ENCODE data around the genes TOMM34, STK4, WFDC12 and WFDC2.

DNA sequence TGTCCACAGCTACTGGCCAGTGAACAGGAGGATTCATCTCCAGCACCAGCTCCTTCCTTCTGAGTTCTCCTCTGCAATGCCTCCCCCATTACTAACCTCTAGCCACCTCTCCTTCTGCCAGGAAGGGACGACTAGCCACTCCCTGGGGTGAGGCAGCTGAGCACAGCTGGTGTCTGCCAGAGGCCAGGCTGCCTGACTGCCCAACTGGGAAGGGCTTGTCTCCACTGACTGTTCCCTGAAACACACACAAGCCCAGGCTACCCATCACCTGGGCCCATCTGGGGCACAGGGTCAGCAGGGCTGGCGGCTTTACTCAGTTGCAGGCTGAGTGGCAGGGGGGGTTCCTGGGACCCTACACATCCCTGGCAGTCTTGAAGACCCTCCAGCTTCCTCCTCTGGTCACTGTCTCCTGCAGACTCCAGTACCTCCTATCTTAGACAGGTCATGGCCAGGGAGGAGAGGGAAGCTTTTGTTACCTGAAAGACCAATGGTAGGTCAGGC lies 12.3 kb upstream of the R3HDML start:
- PRO-cap, 7 experiments: no peak in any of the 7 experiments
- RAMPAGE, long total RNA, 2 experiments: no peak in any of the 2 experiments

DNA sequence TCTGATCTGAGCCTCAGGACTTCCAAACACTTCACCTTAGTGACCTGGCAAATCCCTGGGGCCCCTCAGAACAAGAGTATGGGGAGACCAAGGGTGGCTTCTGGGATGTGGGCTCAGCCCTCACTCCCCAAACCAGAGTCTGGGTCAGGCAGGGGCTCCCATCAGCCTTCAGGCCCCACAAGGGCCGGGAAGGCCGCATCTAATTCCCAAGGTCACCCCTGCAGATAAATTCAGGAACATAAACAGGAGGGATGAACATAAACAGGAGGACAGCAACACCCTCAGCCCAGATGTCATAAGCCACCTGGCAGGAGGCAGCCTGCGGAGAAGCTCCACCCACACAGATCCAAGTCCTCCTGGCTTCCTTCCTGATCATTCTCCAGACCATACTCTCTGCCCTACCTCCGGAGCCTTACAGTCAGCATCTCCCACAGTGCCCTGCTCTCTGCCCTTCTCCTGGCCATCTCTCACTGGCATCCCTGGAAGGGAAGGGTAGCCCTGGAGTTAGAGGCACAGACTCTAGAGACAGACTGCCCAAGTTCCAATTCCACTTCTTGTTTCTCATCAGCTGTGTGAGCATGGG lies 37.6 kb downstream of the HNF4A start:
- PRO-cap, 7 experiments: peak in 1 of 7 experiments; most common plus-strand start position 382 of the sequence (in 1)
- RAMPAGE, long total RNA, 2 experiments: no peak in any of the 2 experiments

- PRO-cap, 7 experiments: no peak in any of the 7 experiments
- RAMPAGE, long total RNA, 2 experiments: no peak in any of the 2 experiments
Measured at GRCh38 chr20:44478184-44478586, 2.5 kb downstream of the TTPAL start.

GRCh38 chr20:44563887-44564346 lies 18.5 kb upstream of the PKIG start:
- PRO-cap, 7 experiments: no peak in any of the 7 experiments
- RAMPAGE, long total RNA, 2 experiments: no peak in any of the 2 experiments

DNA sequence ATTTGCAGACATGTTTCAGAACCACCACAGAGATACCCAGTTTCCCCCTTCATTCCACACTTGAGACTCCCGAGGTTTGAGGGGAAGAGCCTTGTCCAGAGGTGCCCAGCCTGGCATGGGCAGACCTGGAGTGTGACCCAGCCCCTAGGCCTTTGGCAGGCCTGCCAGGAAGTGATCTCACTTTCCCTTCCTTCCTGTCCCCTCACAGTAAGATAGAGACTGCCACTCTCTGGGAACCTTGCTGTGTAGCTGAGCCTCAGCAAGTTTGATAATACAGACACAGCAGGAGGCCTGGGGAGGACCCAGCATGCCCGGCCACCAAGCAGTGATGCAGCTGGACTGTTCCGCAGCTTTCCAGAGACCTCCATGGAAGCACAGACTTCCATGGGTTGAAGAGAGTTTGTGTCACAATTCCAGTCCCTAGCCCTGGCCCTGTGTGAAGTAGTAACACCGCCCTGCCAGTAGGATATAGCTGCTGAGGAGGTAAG lies 16.1 kb downstream of the PKIG start:
- PRO-cap, 7 experiments: peak in 3 of 7 experiments; most common plus-strand start position 222 of the sequence (in 3); most common minus-strand start position 117 of the sequence (in 1)
- RAMPAGE, long total RNA, 2 experiments: no peak in any of the 2 experiments

DNA sequence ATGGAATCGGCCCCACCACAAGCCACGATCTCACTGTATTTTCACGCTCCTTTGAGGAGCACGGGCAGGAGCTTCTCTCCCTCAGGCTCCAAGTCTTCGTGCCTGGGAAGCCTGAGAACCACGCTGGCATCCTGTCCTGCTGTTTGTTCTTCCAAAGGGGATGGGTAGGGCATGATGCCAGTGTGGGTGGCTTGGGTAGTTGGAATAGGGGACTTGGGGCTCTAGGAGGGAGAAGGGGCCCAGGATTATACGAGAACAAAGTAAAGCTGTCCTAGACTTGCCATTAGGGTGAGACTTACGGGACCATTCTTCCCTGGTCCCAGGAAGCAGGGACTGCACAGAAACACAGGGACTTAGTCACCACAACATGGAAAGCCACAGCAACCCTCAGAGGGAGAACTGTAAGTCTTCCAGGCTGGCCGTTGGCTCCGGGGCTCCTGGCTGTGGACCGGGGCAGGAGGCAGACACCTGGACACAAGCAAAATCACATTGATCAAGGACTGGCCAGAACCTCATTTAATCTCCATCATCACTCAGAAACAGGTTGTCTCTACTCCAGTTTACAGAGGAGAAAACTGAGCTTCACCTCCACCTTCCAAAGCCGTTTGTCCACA lies 1.3 kb downstream of the CCN5 start:
- PRO-cap, 7 experiments: peak in 1 of 7 experiments; most common minus-strand start position 104 of the sequence (in 1)
- RAMPAGE, long total RNA, 2 experiments: no peak in any of the 2 experiments

DNA sequence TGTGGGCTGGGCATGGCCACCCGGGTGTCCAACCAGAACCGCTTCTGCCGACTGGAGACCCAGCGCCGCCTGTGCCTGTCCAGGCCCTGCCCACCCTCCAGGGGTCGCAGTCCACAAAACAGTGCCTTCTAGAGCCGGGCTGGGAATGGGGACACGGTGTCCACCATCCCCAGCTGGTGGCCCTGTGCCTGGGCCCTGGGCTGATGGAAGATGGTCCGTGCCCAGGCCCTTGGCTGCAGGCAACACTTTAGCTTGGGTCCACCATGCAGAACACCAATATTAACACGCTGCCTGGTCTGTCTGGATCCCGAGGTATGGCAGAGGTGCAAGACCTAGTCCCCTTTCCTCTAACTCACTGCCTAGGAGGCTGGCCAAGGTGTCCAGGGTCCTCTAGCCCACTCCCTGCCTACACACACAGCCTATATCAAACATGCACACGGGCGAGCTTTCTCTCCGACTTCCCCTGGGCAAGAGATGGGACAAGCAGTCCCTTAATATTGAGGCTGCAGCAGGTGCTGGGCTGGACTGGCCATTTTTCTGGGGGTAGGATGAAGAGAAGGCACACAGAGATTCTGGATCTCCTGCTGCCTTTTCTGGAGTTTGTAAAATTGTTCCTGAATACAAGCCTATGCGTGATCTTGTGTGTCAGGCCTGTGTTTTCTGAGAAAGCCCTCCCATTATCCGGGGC lies 12.2 kb downstream of the CCN5 start:
- PRO-cap, 7 experiments: no peak in any of the 7 experiments
- RAMPAGE, long total RNA, 2 experiments: no peak in any of the 2 experiments

DNA sequence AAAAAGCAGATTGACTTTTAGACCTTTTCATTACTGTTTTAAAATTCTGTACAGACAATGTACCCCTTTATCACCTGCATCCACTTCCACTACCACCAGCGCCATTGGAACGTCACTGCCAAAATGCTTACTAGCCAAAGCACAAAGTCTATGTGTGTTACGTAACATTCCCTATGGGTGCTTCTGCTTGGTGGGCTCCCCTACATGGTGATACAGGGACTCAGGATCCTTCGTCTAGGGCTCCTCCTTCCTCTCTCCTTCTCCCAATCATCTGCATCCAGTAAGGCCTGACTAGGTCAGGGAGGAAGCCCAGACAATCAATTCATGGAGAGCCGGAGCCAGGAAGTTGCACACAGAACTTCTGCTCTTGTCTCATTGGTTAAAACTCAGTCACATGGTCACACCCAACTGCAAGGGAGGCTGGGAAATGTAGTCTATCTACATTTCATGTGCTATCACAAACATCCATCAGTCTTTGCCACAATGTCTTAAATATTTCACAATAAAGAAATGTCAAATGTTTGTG lies 9.5 kb upstream of the KCNK15 start:
- PRO-cap, 7 experiments: peak in 4 of 7 experiments; most common minus-strand start position 326 of the sequence (in 2)
- RAMPAGE, long total RNA, 2 experiments: no peak in any of the 2 experiments

GRCh38 chr20:44886870-44887281 lies 1.4 kb downstream of the YWHAB start:
- PRO-cap, 7 experiments: no peak in any of the 7 experiments
- RAMPAGE, long total RNA, 2 experiments: no peak in any of the 2 experiments

DNA sequence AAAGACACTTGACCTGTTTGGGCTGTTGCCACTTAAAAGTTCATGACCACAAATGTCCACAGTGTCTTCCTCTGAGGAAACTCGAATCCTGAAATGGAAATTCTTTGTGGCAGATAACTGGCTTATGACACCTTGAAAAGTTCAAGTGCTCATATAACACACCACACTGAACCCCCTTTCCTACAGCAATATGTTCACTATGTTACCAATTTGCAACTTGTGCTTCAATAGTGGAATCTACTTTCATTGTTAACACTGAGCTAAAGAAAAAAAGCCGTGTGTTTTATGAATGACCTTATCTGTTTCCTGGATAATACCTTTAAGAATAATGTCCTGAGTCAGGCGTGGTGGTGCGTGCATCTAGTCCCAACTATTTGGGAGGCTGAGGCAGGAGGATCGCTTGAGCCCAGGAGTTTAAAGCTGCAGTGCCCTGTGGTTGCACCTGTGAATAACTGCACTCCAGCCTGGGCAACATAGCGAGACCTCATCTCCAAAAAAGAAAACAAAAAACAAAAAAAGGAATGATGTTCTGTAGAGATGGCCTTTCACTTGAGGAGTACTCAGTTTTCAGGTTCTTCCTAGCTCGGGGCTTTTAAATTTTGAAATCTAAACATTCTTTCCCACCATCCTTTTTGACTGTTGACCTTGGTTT lies 2.8 kb upstream of the PABPC1L start:
- PRO-cap, 7 experiments: no peak in any of the 7 experiments
- RAMPAGE, long total RNA, 2 experiments: no peak in any of the 2 experiments

- PRO-cap, 7 experiments: peak in 7 of 7 experiments; most common plus-strand start chr20:44960572 (in 7); most common minus-strand start chr20:44960396 (in 6)
- RAMPAGE, long total RNA, 2 experiments: start-site peak on the minus strand in 2 of 2 experiments, at chr20:44960374-44960399 at its widest, 115 to 144 reads per replicate
Measured at GRCh38 chr20:44959647-44960683, at the start of gene TOMM34. TOMM34 (minus strand) TSS chr20:44960397.

DNA sequence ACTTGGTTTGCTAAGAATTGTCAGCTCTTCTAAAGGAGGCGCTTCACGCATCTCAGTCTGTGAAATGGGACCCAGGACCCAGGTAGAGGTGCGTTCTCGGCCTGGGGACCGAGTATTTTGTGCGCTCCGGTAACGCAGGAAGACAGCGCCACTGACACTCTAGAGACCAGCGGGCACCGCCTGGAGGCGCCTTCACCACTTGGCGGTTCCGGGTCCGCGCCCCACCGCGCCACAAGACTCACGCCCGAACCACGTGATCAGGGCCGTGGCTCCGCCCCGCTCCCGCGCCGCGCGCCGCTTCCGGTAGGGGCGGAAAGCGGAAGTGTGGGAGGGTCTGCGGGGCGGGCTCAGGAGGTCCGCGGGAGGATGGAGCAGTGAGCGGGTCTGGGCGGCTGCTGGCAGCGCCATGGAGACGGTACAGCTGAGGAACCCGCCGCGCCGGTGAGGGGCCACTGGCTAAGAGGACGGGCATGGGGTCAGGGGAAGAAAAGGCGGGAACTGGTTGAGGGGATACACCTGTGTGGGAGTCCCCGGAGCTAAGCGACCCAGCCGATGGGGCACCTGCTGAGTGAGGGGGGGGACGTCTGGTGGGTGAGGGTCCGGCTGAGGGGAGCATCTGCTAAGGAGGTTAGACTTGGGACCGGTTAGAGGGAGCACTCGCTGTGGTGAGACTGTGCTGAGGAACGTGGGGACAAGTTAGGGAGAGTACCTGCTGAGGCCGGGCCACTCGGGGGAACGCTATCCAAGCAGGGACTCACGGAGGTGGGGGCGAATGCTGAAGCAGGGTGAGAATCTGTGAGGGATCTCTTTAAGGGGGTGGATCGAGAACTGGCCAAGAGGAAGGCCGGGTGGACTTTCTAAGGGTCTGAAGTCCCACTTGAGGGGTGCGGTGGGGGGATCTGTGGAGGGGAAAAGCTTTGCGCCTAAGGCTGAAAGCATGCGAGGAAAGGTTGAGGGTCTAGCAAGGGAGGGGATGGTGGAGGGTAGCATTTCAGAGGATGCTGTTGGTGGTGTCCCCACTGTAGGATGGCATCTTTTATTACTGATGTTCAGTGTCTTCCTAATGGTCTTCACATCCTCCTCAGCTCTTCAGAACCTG lies at the start of gene STK4:
Gene STK4 (plus strand): TSS at position 350 of the 1,099 bp plus-strand sequence.
- PRO-cap, 7 experiments: peak in 7 of 7 experiments; most common plus-strand start position 350 of the sequence (in 5); most common minus-strand start position 251 of the sequence (in 6)
- RAMPAGE, long total RNA, 2 experiments: start-site peak on the plus strand in 2 of 2 experiments, centred at positions 369 to 370 of the sequence, 97 to 129 reads per replicate

DNA sequence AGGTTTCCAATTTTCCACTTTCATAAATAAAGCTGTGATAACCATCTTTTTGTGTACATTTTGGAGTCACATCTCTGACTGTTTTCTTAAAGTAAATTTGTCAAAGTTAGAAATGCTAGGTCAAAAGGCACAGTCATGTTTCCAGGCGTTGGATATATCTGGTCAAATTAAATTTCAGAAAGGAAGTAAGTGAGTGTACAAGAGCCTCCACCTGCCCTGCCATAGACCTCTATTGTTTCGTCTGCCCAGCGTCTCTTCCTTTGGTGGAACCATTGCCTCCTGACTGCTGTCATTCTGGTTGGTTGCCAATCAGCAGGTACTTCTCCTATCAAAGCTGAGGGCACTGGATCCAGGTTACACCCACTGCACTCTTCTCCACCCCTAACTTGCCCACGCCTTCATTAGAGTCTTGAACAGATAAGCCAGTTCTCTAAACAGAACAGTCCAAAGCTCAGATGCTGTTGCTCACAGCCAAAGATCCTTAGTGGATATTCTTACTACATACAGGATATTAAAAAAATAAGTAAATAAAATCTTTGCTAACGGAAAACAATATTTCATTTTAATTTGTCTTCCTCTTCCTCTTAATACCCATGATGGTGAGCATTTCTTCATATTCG lies 2.6 kb upstream of the WFDC5 start:
- PRO-cap, 7 experiments: no peak in any of the 7 experiments
- RAMPAGE, long total RNA, 2 experiments: no peak in any of the 2 experiments

GRCh38 chr20:45124373-45124570 lies at the start of gene WFDC12:
WFDC12 (minus strand) TSS chr20:45124465.
- PRO-cap, 7 experiments: no peak in any of the 7 experiments
- RAMPAGE, long total RNA, 2 experiments: no peak in any of the 2 experiments

DNA sequence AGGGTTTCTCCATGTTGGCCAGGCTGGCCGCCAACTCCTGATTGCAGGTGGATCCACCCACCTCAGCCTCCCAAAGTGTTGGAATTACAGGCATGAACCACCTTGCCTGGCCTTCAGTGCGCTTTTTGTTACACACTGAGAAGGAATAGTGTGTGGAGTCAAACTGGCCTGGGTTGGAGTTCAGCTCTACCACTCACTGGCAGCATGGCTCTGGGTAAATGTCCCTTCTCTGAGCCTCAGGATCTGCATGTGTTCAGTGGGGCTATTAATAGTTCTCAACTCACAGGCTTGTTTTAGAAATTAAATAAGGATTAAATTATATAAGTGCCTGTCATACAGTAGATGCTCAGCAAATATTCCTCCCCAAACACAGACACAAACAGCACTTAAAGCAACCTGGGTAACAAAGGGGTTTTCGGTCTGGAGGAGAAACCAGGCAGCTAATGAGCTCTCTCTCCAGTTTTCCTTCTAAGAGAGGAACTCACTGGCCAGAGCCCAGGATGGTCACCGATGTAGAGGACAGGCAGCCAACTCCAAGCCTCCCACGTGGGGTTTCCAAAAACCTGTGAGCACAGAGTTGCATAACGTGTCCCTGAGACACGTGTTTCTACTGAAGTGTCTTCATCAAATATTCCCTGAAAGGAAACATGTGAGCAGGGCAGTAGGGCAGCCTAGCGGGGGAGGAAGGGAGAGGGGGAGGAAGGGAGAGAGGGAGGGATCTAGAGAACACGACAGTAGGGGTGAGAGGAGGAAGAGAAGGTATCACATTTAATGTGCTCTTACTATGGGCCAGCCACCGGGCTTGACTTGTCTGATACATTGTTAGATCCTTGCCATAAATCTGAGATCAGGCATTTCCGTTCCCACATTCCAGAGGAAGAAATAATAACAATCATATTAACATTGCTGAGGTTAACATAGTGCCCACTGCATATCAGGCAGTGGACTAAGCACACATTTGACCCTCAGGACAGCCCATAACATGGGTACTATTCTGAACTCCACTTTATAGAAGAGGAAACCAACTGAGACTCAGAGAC lies 4.8 kb upstream of the SYS1 start:
- PRO-cap, 7 experiments: peak in 6 of 7 experiments; most common plus-strand start position 734 of the sequence (in 6); most common minus-strand start position 470 of the sequence (in 4)
- RAMPAGE, long total RNA, 2 experiments: no peak in any of the 2 experiments

DNA sequence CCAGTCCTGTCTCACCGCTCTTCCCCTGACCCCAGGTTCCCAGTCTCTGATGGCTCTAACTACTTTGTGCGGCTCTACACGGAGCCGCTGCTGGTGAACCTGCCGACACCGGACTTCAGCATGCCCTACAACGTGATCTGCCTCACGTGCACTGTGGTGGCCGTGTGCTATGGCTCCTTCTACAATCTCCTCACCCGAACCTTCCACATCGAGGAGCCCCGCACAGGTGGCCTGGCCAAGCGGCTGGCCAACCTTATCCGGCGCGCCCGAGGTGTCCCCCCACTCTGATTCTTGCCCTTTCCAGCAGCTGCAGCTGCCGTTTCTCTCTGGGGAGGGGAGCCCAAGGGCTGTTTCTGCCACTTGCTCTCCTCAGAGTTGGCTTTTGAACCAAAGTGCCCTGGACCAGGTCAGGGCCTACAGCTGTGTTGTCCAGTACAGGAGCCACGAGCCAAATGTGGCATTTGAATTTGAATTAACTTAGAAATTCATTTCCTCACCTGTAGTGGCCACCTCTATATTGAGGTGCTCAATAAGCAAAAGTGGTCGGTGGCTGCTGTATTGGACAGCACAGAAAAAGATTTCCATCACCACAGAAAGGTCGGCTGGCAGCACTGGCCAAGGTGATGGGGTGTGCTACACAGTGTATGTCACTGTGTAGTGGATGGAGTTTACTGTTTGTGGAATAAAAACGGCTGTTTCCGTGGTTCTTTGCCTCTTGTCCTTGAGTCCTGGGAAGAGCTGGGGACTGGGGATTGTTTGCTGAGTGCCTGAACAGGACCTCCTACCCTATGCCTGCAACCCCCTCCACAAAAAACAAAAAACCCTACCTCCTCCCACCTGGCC lies 9.8 kb downstream of the PIGT start:
- PRO-cap, 7 experiments: no peak in any of the 7 experiments
- RAMPAGE, long total RNA, 2 experiments: no peak in any of the 2 experiments

DNA sequence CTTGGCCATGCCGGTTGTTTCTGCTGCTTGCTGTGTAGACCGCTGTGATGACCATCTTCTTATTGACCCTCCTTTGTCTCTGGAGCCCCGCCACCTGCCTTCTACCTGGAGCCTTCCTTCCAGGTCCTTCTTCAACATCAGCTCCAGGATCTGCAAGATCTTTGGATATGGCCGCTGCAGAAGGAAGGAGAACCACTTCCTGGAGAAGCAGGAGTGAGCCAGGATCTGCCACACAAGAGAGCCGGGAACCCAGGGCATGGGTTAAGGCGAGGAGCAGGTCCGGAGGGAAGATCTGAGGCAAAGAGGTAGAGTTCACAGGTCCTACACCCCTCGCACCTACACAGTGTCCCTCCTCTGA lies 22.1 kb upstream of the WFDC2 start:
- PRO-cap, 7 experiments: no peak in any of the 7 experiments
- RAMPAGE, long total RNA, 2 experiments: no peak in any of the 2 experiments

DNA sequence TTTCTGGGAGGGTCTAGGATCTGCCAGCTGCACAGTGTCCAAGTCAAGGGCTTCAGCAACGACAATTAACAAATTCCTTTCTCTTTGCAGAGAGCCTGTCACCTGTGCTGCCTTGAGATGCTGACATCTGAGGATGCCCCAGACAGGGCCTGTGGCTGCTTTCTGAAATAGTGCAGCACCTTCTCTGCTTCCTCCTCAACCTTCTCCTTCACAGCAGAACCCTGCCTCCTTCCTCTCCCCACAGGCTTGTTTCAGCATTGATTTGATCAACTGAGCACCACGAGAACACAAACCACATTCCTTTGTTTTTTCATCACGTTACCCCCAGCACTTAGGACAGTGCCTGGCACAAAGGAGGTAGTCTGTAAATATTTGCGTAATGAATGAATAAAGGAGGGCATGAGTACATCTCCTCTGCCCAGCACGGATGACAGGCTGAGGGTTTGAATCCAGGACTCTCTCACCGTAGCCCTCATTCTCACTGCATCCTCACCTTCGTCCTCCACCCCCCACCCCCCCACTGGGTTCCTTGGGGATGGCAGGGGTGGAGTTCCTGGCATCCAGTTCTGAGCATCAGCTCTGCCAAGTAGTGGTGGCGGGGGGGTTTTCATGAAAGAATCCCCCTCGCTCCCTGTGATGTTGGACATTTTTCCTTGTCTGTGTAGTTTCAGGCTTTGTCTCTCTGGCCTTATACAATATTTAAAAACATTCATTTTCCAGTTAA lies 21.2 kb upstream of the WFDC2 start:
- PRO-cap, 7 experiments: no peak in any of the 7 experiments
- RAMPAGE, long total RNA, 2 experiments: no peak in any of the 2 experiments

- PRO-cap, 7 experiments: peak in 1 of 7 experiments; most common plus-strand start chr20:45469490 (in 1)
- RAMPAGE, long total RNA, 2 experiments: start-site peak on the plus strand in 1 of 2 experiments, at chr20:45469737-45469783 at its widest, 1,589 reads per replicate
Measured at GRCh38 chr20:45469215-45470074, at the start of gene WFDC2. WFDC2 (plus strand) TSS chr20:45469753.

- PRO-cap, 7 experiments: peak in 1 of 7 experiments; most common minus-strand start chr20:45471243 (in 1)
- RAMPAGE, long total RNA, 2 experiments: no peak in any of the 2 experiments
Measured at GRCh38 chr20:45470917-45471672, 1.5 kb downstream of the WFDC2 start.